ENCODE data around the genes MAX and RDH11.

- PRO-cap: bidirectional peak, plus-strand start at chr14:64505345, minus-strand start at chr14:64505204
- RAMPAGE, long total RNA: no peak
Observed at GRCh38 chr14:64504934-64506225, 810 bp downstream of the ZBTB1 start.

DNA sequence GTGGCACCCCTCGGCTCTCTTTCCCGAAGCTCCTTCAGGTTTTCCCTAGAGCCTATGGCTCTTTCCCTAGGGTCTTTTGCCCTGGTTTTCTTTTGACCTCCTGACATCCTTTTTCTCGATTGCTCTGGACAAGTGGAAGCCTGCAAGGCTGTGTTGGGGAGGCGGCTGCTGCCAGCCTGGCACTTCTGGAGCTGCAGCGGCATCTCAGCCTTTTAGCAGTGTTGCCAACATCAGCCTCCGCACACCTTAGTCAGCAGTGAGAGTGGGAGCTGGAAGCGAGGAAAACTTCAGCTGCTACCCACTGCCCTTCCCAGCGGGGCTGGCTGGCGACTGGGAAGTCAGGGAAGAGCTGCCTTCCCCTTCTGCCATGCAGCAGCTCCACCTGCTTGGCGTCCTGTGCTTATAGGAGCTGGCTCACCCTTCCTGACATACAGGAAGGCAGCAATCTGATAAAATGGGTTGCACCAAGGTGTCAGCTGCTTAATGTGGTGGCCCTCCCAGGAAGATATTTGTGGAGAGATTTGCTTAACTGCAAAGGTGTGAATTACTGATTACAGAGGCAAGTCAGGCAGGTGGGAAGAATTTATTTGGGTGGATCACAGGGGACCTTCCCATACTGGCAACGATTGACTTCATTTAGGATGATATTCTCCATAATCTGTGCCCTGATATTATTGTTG lies 15.4 kb upstream of the PLEKHG3 start:
- PRO-cap: no peak
- RAMPAGE, long total RNA: no peak

GRCh38 chr14:64764082-64765223 lies 60.2 kb downstream of the PLEKHG3 start:
- PRO-cap: no peak
- RAMPAGE, long total RNA: no peak

DNA sequence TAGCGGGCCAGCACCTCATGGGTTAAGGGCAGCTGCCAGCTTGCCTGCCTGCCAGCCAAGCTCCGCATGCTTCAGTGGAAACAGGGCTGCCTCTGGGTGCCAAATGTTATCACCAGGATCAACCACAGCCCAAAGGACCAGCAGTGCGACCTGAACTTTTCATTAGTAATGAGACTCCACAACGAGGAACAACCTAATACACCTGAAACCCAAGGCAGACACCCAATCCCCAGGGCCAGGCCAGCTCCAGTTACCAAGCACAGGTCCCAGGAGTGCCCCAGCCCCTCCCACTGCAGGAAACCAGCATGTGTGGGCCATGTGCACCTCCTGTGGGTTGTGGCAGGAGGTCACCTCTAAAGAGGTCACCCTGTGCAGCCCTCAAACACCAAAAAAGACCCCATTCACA lies 11.2 kb downstream of the RAB15 start:
- PRO-cap: no peak
- RAMPAGE, long total RNA: no peak

GRCh38 chr14:65081105-65081803 lies 21.1 kb downstream of the MAX start:
- PRO-cap: no peak
- RAMPAGE, long total RNA: no peak

GRCh38 chr14:65096355-65096701 lies 6.0 kb downstream of the MAX start:
- PRO-cap: no peak
- RAMPAGE, long total RNA: no peak

GRCh38 chr14:65101927-65102772 lies at the start of gene MAX:
MAX (minus strand) TSS chr14:65102517.
- PRO-cap: unidirectional peak, minus-strand start at chr14:65102327; bidirectional peak, plus-strand start at chr14:65102836, minus-strand start at chr14:65102454
- RAMPAGE, long total RNA: start-site peak on the minus strand at chr14:65102134-65102550, 194 and 615 reads in 2 replicates

- PRO-cap: no peak
- RAMPAGE, long total RNA: no peak
Observed at GRCh38 chr14:65228491-65228815, 126.1 kb upstream of the MAX start.

DNA sequence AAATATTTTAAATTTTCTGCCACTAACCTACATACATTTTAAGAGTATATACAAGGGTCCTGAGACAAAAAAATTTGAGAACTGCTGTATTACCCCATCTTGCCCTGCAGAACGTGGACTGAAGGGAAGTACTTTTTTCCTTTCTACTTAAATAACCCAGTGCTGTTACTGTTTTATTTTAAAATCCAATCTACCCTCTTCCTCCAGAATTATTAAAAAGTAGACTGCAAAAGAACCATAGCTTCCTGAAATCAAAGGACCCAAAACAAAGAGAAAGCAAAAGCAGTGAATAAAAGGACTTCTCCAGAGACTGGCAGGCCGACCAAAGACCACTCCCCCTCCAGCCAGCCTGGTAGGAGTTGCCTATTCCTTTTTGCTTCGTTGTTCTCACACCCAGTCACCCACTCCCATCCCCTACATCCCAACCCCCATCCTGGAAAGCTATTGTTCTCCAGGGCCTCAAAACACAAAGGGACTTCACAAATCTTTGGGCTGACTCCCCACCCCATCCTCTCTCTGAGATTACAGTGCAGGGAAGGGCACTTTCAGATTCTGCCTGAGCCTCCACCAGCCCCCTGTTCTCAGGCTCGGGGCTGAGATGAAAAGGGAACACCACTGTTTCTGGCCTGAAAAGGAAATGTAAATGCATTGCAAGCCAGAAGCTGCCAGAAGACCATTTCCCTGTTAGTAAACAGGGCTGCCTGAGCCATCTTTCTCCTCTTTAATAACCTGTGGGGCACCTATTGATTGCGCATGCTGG lies 130.6 kb upstream of the FUT8 start:
- PRO-cap: no peak
- RAMPAGE, long total RNA: no peak

- PRO-cap: no peak
- RAMPAGE, long total RNA: no peak
Observed at GRCh38 chr14:65282537-65283177, 129.9 kb upstream of the FUT8 start.

GRCh38 chr14:65482994-65483490 lies 70.5 kb downstream of the FUT8 start:
- PRO-cap: no peak
- RAMPAGE, long total RNA: no peak

GRCh38 chr14:67147382-67147695 lies 41.9 kb upstream of the GARIN2 start:
- PRO-cap: no peak
- RAMPAGE, long total RNA: no peak

DNA sequence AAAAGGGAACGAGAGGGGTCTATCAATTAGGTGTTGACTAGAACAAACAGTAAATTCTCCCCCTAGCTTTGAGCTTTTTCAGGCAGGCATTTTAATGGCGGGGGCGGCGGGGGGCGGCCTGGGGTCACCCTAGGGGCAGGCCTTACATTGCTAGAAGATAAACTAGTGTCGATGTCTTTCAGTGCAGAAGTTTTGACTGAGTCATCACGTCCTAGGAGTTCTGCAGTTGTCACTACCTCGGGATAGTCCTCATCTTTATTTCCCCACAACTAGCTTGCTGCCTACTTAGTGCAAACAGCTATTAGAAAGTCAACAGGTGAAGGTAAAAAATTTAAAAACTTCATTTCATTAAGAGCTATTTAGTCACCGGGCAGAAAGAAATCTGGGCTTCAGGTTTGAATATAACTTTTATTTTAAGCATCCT lies 1.6 kb downstream of the ATP6V1D start:
- PRO-cap: no peak
- RAMPAGE, long total RNA: no peak

DNA sequence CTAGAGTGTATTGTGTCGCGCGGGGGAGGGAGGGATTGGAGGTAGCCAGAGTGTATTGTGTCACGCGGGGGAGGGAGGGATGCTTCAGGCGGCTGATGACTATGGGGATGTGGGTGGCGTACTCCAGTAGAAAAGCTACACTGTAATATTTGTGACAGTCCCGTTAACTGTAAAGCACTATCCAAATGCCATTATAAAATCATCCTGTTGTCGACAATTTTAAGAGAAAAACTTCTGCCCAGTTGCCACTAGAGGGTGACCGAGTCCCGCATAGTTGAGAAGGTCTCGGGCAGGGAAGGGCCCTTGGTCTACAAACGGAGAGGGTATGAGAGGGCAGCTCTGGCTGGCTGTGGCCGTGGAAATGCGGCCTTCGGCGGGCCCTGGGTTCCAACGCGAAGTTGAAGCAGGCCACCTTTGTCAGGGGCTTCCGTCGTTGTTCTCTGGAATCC lies 15.1 kb upstream of the PLEK2 start:
- PRO-cap: no peak
- RAMPAGE, long total RNA: no peak

DNA sequence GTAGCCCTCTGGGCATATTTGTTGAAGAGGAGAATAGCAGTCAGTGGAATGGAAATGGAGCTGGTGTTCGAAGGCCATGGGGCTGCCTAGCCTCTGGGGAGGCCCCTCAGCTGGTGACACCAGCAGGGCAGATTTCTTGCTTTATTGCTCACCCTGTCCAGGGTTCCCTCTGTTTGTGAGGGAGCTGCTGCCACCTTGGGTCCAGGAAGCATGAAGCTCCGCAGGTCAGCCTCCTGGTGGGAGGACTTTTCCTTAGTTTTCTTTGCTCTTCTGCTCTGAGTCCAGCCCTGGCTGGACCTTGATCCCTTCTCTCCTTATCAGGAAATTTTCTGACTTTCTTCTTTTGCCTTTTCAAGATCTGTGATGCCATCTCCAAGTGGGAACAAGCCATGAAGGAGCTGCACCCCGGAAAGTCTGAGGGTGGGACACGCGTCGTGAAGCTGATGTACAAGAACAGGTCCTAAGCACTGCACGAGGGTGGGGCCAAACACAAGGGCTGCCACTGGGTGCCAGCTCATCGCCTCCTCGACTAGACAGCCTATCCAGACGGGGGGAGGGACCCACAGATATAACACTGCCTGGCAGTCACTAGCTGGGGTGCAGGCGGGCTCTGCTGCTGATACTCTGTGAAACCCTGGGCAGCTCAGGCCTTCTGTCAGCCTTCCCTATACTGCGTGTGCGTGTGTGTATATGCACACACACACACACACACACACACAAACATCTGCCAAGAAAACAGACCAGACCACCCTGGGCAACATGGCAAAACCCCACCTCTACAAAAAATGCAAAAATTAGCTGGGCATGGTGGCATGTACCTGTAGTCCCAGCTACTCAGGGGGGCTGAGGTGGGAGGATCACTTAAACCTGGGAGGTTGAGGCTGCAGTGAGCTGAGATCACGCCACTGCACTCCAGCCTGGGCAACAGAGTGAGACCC lies 19.2 kb downstream of the PIGH start:
- PRO-cap: no peak
- RAMPAGE, long total RNA: no peak

DNA sequence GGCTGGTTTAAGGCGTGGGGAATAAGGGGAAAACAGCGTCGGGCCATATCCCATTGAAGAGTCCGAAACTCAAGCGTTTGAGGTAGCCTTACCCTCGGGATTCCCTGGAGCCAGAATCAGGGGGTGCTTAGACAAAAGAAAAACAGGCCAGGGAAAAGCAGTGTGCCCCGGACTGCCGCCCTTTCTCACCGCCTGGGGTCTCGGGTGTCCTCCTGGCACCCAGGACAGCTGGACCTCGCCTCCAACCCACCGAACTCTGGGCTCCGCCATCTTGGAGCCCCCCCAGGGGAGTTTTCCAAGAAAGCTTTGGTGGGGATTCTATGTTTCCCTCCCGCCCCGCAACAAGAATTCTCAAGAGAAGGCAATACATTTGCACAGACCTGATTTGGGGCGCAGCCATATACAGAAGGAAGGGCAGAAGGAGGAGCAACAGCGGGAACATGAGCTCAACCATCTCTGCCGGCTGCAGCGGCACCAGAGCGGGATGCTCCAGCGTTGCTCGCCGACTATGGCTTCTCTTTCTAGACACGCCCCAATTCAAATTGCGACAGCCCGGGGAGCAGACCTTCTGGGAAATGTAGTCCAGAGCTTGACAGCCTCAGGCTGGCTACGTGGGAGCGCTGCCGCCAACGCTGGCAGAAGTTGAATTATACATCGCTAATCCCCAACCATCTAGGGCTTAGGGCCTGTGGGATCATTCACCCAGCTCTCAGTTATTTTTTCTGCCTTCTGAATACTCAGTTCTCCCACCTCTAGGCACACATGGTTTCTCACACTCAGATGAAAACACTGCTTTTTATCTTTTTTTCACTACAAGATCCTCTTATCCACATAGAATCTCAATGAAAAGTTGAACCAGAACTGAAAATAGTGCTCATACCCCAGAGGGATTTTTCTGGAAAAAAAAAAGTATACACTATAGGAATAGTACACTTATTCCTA lies at the start of gene RDH11:
RDH11 (minus strand) TSS at position 515 of the 942 bp plus-strand sequence.
- PRO-cap: bidirectional peak, plus-strand start at position 601 of the sequence, minus-strand start at position 510 of the sequence
- RAMPAGE, long total RNA: start-site peak on the minus strand centred at position 489 of the sequence, 17 bp wide, 329 and 144 reads in 2 replicates

DNA sequence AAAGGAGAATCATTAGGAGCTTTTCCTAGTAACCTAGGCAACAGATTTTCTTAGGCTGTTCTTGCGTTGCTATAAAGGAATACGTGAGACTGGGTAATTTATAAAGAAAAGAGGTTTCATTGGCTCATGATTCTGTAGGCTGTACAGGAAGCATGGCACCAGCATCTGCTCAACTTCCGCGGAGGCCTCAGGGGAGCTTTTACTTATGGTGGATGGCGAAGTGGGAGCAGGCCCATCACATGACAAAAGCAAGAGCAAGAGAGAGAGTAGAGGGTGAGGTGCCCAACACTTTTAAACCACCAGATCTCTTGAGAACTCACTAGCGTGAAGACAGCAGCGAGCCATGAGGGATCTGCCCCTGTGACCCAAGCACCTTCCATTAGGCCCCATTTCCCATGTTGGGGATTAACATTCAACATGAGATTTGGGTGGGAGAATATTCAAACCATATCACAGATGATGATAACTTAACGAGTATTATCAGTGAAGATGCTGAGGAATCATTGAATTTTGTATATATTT lies 97.6 kb downstream of the RAD51B start:
- PRO-cap: no peak
- RAMPAGE, long total RNA: no peak

DNA sequence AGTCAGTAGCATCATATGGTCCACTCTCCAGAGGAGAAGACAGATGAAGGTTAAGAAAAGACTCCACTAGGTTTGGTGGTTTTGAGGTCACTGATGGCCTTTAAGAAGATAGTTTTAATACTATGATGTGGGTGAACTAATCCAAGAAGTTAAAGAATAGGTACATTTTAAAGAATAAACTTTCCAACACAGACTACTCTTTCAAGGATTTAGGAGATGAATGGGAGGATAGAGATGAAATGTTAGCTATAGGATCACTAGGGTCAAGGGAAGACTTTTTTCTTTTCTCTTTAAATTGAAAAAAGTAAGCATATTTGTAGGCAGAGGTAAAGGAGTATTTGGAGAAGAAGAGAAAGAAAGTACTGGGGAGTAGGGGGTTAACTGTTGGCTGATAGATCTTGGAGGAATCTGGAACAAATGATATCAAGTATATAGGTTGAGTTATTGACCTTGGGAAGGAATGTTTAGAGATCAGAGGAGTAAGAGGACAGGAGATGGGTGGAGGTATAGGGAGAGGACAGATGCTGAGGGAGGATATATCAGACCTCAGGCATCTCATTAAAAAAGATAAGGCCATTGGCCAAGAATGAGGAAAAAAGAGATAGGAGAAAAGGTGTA lies 135.0 kb downstream of the RAD51B start:
- PRO-cap: no peak
- RAMPAGE, long total RNA: no peak

GRCh38 chr14:68284809-68285313 lies 465.3 kb downstream of the RAD51B start:
- PRO-cap: no peak
- RAMPAGE, long total RNA: no peak

- PRO-cap: no peak
- RAMPAGE, long total RNA: no peak
Observed at GRCh38 chr14:68292357-68292859, 472.8 kb downstream of the RAD51B start.